Right cardiac atrium (tissue), 1 donor: ENCODE measurements around a stretch of chr22.

GRCh38 chr22:19451023-19452203 is 3.9 kb upstream of the C22orf39 start:
- PRO-cap: no peak

GRCh38 chr22:19544026-19544715 is 20.0 kb upstream of the CLDN5 start:
- PRO-cap: no peak

GRCh38 chr22:19554650-19555174 is 30.5 kb upstream of the CLDN5 start:
- PRO-cap: no peak

GRCh38 chr22:19605375-19605915 is 81.2 kb upstream of the CLDN5 start:
- PRO-cap: no peak

- PRO-cap: no peak
Observed at GRCh38 chr22:19621279-19621854, 92.9 kb upstream of the SEPTIN5 start.

DNA sequence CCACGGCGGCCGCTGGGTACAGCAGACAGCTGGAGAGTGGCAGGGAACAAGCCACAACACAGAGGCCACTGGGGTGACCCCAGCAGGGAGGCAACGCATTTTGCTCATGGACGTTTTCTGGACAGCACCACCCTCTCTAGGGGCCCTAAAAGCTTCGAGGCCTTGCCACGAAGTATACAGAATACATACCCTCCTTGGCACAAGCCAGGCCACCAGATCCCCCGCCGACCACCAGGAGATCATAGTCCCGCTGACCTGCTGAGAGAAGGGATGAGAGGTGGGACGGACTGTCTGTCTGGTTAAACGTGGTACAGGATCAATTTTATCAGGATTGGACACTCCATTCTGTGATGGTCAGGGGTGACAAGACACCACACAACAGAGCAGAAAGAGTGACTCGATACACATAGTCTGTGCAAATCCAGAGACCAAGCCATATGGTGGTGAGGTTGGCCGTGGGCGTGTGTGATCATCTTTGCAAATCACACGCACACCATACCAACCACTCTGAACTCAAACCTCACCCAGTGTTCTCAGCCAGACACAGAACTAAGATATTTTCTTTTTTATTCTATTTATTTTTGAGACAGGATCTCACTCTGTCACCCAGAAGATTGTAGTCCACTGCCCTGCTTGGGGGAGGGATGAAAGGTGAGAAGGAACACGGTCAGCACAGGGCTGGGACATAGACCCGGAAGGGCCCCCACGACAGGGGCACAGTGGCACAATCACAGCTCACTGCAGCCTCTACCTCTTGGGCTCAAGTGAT is 10.5 kb upstream of the COMT start:
- PRO-cap: no peak

DNA sequence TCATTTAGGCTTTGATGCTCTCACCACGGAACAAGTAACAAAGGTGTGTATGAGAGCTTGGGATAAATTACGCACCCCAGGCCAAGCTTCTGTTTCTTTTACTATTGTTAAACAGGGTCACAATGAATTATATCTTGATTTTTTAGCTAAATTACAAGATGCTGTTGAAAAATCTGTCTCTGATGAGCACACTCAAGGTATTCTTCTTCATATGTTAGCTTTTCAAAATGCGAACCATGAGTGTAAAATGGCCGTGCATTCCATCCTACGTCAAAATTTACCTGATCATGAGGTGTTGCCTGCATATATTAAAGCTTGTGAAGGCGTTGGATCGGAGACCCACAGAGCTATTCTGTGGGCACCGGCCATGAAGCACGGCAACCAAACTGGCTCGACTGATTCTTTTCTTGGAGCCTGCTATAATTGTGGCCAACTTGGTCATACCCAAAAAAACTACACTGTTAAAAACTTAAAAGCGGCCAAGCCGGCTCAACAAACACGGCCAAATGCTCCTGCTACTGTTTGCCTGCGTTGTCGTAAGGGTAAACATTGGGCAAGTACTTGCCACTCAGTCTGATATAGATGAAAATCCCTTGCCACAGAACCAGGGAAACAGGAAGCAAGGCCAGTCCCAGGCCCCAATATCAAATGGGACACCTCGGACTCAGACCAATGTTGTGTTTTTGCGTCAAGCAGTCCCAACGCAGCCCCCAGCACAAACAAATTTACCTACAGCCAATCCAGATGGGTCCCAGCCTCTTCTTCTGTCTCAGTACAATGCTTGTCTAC is 4.1 kb upstream of the COMT start:
- PRO-cap: no peak

DNA sequence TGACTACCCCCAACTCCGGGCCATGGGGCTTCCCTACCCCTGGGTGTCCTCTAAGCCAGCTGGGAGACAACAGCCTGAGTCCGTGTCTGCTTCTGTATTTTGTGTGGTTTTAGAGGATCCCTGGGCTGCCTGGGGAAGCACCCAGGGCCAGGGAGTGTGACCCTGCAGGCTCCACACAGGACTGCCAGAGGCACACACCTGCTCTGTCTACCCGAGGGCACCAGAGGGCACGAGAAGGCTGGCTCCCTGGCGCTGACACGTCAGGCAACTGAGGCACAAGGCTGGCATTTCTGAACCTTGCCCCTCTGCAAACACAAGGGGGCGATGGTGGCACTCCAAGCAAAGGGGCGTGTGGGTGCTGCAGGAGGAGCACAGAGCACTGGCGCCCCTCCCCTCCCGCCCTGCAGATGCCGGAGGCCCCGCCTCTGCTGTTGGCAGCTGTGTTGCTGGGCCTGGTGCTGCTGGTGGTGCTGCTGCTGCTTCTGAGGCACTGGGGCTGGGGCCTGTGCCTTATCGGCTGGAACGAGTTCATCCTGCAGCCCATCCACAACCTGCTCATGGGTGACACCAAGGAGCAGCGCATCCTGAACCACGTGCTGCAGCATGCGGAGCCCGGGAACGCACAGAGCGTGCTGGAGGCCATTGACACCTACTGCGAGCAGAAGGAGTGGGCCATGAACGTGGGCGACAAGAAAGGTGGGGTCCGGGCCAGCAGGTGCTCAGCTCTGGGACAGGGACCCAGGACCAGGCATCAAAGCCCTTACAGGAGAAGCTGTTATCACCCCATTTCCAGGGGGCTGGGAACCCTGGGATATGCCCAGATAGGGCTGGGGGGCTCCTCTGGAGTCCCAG is 20.7 kb upstream of the TXNRD2 start:
- PRO-cap: no peak

- PRO-cap: bidirectional peak, plus-strand start at chr22:19986929, minus-strand start at chr22:19986925; unidirectional peak, minus-strand start at chr22:19987187
Observed at GRCh38 chr22:19986856-19987637, 29.6 kb downstream of the ARVCF start.

GRCh38 chr22:20062909-20063378 is 17.1 kb upstream of the DGCR8 start:
- PRO-cap: no peak

DNA sequence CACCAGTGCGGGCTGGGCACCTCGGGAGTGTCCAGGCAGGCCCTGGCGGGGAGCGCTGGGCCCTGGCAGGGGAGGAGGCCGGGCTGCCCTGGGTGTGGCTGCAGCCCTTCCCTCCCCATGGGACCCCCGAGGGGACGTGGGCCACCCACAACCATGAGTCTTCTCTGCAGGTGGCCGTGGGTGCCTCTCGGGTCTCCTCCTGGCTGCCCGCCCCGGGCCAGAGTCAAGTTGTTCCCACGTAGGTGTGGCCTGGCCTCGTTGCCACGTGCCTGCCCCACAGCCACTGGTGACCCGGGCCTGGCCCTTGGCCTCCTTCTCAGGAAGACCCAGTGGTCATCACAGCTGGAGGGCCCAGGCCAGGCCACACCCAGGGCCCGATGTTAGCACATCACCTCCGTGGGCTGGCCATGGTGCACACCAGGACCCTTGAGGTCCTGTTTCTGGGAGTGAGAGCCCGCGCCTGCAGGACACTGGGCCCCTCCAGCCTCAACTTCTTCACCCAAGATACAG is 724 bp downstream of the ZDHHC8 start:
- PRO-cap: no peak

DNA sequence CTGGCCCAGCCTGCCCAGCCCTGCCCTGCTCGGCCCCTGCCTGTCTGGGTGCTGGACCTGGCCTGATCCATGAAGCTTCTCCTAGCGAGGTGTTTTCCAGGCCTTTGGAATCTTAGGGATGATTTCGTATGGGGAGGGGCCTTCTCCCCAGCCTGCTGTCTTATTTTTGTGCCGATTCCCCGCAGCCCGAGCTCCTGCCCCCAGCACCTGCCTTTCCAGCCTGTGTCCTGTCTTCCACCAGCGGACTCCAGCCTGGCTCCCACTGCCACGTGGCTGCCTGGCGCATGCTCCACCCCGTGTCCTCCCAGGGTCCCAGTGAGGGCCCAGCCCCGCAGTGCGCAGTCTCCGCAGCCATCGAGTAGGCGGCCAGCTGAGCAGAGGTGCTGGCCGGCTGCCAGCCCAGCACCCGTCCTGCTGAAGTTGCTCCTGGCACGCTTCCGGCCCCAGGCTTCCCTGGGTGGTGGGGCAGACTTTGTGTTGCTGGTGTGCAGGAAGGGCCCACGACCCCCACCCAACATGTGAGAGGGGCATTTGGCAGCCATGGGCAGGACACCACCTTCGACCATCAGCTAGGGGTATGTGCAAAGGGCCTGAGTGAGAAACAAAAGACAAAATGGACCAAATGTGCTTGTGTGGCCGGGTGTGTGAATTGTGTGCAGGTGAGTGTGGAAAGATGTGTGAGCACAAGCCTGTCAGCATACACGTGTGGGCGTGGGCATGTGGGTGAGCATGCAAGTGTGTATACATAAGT is 56.1 kb downstream of the RTN4R start:
- PRO-cap: unidirectional peak, minus-strand start at position 264 of the sequence

DNA sequence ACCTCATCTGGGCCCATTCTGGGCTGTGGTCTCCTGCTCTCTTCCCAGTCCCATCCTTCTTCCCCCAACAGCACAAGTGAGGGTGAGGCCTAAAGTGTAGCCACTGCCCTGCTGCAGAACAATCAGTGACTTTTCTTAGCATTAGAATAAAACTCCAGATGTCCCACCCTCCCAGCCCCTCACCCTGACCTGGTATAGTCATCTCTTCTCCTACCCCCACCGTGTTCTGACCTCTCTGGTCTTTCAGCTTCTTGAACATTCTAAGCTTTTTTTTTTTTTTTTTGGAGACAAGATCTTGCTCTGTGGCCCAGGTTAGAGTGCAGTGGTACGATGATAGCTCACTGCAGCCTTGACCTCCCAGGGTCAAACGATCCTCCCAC is 4.3 kb downstream of the MED15 start:
- PRO-cap: no peak

- PRO-cap: no peak
Observed at GRCh38 chr22:20553716-20554441, 46.5 kb downstream of the MED15 start.

DNA sequence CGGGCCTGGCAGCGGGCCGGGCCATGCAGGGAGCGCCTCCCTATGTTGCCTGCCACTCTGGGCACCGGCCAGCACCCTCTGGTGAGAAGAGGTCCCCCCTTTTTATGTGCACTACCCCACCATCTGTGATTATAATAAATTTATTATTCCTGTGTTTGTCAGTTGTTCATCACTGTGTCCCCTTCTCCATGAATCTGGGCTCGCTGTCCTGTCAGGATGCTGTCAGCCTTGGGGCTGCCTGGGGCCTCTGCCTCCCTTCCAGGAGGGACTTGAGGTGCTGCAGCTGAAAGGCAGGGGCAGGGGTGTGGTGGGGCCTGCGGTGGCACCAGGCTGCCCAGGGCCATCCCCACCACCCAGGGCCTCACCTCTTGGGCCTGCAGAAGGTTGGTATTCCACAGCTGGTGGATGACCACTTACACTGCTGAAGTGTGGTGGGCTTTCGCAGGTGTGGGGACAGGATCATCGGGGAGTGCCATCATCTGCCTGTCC is 80.1 kb downstream of the MED15 start:
- PRO-cap: no peak

DNA sequence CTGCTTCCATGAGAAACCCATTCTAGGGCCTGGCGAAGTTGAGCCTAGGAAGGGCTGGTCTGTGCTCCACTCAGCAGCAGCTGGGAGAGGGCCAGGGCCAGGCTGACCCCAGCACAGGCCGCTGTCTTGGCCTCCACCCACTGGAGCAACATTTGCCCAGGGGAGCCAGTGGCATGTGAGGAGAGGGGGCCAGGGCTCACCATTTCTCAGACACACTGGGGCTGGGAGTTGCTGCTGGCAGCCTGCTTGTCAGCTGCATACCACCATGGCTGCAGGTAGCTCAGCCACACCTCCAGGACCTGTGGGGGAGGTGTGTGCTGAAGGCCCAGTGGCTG is 98.5 kb downstream of the MED15 start:
- PRO-cap: no peak

- PRO-cap: bidirectional peak, plus-strand start at chr22:20867617, minus-strand start at chr22:20867433
Observed at GRCh38 chr22:20867115-20868359, 8.7 kb downstream of the SNAP29 start.

GRCh38 chr22:20951080-20951637 is 15.9 kb upstream of the AIFM3 start:
- PRO-cap: no peak

GRCh38 chr22:20952586-20953481 is 14.2 kb upstream of the AIFM3 start:
- PRO-cap: no peak

DNA sequence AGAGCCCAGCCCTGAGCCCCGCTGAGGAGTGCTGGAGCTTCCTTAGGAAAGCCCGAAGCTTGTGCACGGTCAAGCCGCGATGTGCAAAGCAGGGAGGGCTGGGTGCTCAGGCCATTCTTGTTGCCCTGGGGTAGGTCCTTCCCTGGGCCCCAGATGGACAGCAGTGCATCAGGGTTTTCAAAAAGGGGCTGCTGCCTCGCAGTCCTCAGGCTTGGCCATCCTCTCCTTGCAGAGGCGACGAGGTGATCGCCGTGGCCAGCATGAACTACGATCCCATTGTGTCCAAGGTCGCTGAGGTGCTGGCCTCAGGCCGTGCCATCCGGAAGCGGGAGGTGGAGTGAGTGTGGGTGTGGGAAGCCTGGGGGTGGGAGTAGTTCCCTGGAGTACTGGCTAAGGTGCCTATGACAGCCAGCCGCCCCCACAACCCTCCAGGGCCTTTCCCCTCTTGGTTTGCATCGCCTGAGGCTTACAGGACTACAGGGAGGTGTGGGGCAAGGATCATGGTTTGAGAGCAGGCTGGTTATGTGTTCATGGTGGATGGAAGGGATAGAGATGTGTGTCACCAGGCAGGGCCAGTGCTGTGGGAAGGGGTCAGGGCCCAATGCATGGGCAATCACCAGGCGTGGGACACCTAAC is 2.2 kb upstream of the LZTR1 start:
- PRO-cap: no peak